Sigmoid colon (tissue), 4 donors: ENCODE results near the genes NUDC, CD164L2 and STX12.

DNA sequence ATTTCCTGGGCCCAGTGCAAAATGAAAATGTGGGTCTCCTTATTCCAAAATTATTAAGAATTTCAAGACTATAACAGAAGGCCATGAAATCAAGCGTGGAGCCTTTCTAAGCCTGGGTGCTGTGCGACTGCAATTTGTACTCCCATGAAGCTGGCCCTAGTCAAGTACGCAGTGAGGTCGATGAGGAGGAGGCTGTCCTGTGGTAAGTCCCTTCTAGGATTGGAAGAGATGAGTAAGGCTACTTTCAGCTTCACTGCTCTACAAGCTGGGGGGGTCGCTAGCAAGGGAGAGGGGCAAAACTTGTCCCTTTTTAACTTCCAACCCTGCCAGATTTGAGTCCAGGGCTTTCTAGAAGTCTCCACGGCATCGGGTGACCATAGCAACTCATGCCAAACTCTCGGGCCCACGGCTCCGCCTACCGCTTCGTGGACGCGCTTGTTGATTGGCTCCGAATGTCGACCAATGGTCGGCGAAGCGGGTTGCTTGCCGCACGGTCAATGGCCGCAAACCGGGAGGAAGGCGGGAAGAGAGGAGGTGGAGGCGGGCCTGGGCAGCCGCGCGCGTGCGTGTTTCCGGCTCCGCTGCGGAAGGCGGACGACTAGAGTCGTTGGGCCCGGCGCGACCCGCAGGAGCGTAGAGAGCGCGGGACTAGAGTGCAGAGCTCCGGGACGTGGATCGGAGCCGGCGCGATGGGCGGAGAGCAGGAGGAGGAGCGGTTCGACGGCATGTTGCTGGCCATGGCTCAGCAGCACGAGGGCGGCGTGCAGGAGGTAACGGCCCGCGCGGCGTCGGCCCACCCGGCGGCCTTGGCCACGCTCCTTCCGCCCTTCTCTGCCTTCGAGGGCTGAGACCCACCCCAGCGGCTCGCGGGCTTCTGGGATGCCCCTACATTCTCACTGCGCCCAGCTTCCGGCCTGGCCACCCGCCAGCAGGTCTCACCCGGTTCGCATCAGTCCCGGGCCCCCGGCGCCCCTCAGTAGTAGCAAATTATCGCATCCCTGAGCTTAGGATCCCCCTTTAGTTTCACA is at the start of gene NUDC:
Gene NUDC, plus strand, starts transcription at position 584 of the 1,028 bp plus-strand sequence.
- PRO-cap = bidirectional peak, plus-strand start at position 597 of the sequence, minus-strand start at position 372 of the sequence
- RAMPAGE, long total RNA, 4 experiments = start-site peak on the plus strand in 4 of 4 experiments, centred at positions 590 to 609 of the sequence, 1,255 to 6,278 reads per replicate

- PRO-cap = no peak
- RAMPAGE, long total RNA, 4 experiments = no peak in any of the 4 experiments
Measured at GRCh38 chr1:26995939-26996802, 2.7 kb downstream of the TRNP1 start.

DNA sequence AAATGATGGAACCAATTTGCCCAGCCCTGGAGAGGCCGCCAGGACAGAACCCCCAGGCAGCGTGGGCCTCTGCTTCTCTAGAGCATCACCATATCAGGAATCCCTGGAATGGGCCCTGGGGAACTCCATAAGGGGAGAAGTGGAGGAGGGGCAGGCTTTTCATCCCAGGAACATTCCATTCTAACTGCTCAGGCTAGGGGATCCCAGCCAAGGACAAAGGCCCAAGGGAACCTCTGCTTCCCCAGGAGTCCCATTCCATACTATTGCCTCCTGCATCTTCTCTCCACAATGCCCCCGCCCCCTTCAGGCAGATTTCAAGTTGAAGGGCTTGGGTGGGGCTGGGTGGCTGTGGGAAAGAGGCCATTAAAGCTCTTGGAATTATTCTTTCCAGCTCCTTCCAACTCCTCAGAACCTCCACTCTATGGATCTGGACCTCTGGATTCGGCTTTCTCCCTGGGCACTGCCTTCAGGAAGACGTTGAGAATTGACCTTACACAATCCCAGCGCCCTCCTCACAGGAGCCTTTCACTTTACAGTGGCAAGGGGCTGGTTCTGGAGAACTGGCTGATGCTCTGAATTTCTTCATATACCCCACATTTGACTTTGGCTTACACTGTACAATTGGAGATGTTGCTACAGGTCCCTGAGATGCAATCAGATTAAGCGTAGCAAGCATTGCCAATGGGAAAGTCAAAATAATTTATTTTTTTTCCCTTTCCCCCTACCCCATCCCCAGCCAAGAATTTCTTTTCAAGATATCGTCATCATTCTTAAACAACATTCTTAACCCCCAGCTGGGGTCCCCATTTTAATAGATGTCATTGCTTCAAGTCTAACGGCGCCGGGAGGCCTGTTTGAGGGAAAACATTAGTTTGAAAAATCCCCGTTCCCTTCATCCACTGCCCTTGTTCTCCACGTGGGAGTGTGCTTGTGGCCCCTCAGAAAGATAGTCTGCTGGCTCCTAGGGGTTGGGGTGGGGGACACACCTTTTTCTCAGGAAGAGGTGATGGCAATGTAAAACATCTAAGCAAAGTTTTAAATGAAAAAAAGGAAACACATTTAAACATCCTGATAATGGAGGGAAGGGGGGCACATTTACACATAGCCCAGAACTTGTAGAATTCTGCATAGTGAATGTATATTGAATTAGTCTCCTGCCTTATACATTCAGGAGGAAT is 6.4 kb downstream of the TRNP1 start:
- PRO-cap = no peak
- RAMPAGE, long total RNA, 4 experiments = no peak in any of the 4 experiments

DNA sequence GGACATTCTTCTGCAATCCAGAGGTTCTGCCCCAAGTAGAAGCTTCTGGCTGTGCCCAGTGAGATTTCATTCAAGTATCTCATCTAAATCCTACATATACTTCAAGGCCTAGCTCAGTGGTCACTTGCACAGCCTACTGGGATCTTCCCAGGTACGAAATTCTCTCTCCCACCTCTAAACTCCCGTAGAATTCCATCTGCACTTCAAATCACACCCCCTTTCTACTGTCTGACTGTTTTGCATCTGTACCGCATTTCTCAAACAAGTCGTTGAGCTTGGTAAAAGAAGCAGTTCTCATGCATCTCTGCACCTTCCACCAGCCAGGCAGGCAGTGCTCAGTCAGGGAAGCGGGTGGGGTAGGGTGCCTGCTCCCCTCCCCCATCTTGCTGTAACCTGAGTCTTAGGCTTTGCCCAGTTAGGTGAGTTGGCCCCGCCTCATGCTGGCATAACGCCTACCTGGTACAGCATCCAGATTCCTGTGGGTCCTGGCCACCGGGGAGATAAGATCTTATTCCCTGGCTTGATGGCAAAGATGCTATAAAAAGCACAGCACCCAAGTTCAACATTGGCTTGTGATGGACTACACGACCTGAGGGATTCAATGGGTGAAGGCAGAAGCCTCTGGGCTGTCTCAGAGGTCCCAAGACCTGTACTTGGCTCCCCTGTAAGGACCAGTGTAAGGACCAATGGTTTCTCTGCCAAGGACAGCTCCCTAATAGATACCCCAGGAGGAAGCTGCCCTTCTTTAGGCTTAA is 13.4 kb downstream of the SLC9A1 start:
- PRO-cap = no peak
- RAMPAGE, long total RNA, 4 experiments = no peak in any of the 4 experiments

DNA sequence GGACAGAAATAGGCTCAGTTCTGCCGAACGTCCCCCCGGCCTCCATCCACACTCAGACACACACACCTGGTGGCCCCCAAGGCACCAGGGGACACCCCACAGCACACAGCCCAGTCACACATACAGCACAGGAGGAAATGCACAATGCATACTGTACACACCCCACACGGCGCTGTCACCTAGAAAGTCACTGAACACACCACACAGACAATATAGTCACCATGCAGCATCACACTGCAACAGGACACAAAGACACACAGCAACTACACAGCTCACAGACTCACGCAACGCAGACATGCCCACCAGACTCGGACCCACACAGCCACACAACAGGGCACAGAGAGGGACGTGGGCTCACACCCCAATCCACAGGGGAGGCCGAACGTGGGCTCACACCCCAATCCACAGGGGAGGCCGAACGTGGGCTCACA is 664 bp downstream of the SYTL1 start:
- PRO-cap = no peak
- RAMPAGE, long total RNA, 4 experiments = no peak in any of the 4 experiments

- PRO-cap = no peak
- RAMPAGE, long total RNA, 4 experiments = no peak in any of the 4 experiments
Measured at GRCh38 chr1:27349053-27350240, 7.6 kb downstream of the SYTL1 start.

DNA sequence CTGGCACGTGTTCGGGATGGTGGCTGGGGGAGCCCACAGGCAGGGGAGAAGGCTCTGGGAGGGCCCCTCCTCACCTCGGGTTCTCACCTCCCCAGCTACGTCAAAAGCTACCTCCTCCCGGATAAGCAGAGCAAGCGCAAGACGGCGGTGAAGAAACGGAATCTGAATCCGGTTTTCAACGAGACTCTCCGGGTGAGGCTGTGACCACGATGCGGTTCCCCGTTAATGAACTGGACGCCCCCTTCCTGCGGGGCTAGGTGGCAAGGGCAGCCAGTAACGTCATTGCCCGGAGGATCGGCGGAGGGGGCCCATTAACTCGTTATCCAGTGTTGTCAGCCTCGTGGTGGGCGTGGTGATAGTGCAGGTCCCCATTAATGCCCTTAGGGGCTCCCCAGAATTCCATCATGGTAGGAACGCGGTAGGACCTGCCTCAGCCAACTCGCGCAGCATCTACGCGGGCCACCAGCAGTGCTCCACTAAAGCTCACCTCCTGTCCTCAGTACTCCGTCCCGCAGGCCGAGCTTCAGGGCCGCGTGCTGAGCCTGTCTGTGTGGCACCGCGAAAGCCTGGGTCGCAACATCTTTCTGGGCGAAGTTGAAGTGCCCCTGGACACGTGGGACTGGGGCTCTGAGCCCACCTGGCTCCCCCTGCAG is 8.6 kb downstream of the SYTL1 start:
- PRO-cap = no peak
- RAMPAGE, long total RNA, 4 experiments = no peak in any of the 4 experiments

DNA sequence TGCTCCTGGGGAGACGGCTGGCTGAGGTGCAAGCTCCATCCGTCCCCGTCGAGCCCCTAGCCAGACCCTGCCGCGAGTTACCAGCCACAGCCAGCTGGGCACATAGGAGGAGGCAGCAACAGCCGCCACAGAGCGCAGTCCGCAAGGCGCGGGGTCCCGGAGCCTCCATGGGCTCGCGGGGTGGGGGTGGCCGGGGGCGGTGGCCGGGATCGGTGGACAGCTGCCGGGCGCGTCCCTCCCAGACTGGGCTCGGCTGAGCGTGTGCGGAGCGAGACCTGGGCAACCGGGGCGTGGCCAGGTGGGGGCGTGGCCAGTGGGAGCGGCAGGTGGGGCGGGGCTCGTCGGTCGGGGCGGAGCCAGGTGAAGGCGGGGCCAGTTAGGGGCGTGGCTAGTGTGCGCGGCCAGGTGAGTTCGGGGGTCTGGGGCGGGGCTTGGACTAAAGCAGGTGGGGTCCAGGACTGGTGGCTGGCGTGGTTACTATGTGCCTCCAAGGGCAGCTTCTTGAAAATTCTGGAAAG is at the start of gene CD164L2:
Gene CD164L2, minus strand, starts transcription at position 263 of the 518 bp plus-strand sequence.
- PRO-cap = no peak
- RAMPAGE, long total RNA, 4 experiments = no peak in any of the 4 experiments

DNA sequence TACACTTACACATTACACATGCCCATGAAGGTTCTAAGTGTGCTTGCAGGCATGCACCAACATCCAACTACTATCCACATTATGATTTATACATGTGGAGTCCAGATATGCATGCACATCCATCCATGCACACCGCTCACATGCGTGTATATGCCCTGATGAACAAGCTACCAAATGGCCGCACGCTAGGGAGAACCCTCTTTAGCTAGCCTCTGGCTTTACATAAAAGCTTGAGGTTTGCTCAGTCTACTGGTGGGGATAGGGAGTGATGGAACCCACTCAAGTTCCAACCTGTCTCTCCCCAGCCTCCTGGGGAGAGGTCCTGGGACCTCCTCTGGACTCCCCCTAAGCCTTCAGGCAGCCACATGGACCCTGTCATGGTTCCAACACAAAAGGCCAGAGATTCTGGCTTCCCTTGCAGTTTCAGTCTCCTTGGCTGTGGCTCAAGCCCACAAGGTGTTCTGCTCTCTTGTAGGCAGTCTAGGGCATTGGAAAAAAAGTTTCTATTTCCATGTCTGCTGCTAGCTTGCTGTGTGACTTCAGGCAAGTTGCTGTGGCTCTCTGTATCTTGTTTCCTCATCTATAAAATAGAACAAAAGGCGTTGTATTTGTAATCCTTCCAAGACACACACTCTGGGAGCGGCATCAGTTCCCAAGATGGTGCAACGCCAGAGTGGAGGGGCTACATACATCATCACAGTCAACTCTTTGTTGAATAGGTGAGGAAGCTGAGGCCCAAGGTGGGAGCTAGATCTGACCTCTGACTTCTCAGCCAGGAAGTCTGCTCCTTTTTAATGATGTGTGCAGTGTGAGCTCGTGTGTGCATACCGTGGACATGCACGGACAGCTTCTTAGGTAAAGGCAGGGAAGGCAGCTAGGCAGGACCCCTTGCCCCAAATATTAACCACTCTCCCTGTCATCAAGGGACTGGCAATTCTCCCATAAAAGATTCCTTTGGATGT is 8.9 kb downstream of the GPR3 start:
- PRO-cap = no peak
- RAMPAGE, long total RNA, 4 experiments = no peak in any of the 4 experiments

DNA sequence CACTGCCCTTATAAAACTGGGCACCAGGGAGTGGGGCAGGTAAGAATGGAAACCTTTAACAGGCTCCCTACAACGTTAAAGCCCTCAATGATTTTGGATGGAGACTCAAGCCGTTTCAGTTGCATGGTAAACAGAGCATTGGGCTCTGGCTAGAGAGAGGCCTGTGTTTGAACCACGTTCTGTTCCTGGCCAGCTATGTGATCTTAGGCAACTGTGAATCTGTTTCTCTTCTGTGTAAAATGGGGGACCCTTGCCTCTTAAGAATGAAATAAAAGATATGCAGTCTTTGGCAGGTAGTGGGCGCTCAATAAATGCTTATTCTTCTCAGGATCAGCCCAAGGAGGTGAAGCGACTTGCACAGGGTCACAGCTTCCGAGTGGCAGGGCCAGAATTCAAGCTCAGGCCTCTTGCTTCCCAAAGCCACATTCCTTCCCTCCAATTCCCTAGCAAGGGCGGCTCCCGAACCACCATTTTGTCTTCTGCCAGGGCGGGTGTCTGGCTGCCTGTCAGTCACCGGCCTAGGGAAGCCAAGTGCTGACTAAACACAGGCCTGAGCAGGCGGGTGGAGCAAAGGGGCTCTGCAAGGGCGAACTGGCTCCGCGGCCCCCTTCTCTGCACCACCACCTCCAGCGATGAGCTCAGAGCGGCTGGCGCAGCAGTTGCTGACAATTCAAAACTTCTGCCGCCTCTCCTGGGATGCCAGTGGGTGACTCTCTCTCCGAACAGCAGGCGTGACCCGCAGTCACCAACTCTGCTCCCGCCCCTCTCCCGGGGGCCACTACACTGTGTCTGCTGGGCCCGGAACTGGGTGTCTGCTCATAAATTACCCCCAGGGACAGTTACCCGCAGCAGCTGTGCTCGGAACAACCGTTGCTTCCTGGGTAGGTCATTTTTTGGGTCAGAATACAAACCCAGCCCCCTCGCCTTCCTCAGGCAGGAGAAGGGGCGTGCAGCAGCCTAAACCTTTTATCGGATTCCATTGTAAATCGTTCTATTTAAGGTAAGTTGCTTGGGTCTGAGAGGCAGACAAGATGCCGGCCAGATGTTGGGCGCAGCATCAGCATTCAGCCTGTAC is 10.8 kb downstream of the GPR3 start:
- PRO-cap = no peak
- RAMPAGE, long total RNA, 4 experiments = no peak in any of the 4 experiments

- PRO-cap = no peak
- RAMPAGE, long total RNA, 4 experiments = no peak in any of the 4 experiments
Measured at GRCh38 chr1:27427117-27427869, 34.9 kb downstream of the GPR3 start.

GRCh38 chr1:27430632-27431347 is 38.4 kb downstream of the GPR3 start:
- PRO-cap = no peak
- RAMPAGE, long total RNA, 4 experiments = no peak in any of the 4 experiments

DNA sequence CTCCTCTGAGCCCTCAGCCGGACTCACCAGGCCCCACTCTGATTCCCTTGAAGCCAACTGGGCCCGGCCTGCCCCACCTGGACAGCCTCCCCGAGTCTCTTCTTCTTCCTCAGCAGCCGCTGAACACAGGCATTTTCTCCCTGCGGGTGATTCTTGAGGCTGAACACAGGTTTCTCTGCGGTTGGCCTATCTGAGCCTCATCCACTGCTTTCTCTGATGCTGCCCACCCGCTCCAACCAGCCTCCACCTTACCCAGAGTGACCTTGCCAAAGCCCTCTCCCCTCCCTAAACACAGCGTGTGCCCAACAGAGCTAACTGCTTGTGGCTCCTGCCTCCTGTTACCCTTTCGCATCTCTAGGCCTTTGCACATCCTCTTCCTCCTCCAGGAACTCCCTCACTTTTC is 42.5 kb upstream of the WASF2 start:
- PRO-cap = no peak
- RAMPAGE, long total RNA, 4 experiments = no peak in any of the 4 experiments

DNA sequence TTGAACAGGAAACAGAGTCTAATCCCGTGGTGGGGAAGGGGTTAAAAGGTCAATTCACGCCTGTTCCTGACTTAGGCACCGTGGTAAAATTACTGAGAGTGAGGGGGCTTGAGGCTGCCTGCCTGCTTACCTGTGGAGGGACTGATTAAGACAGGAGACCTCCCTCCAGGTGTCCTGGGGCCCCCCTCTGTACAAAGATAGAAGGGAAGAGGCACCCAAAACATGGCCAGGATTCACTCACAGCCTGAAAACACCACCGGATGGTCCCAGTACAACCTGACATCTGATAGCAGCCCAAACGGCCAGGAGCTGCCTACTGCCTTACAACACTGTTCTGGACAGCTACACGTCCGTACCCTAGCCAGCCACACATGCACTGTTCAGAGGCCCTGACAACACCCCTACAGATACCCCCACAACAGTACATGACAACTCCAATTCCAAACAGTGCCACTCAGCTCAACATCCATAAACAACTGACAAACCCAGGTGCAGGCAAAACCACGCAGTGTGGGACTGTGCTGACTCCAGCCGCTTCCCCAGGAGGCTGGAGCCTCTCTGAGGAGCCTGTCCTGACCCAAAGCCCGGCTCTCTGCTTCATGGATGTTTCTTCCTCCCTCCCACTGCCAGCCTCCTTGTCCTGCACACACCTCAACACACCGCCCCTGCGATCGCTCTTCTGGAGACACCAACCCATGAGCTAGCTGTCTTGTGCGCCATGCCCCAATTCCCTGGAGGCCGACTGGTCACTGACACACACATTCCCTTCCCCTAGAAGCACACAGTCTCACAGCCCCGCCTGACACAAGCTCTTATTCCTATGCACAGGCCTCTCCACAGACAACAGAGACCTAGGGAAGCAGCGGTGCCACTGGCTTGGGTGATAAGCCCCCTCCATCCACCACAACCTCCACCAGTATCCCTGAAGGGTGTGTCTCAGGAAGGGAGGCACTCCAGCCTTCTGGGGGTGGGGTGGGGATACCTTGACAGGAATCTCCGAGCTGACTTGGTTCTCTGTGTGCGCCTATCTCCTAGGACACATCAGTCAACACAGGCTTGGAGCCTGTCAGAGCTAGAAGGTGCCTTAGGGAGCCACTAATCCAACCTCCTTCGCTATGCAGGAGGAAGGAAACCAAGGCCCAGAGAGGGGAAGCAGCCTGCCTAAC is 31.4 kb downstream of the AHDC1 start:
- PRO-cap = unidirectional peak, minus-strand start at position 681 of the sequence
- RAMPAGE, long total RNA, 4 experiments = no peak in any of the 4 experiments

- PRO-cap = no peak
- RAMPAGE, long total RNA, 4 experiments = no peak in any of the 4 experiments
Measured at GRCh38 chr1:27632574-27633635, 2.1 kb downstream of the FGR start.

GRCh38 chr1:27650453-27651351 is 15.7 kb upstream of the FGR start:
- PRO-cap = no peak
- RAMPAGE, long total RNA, 4 experiments = no peak in any of the 4 experiments

- PRO-cap = no peak
- RAMPAGE, long total RNA, 4 experiments = no peak in any of the 4 experiments
Measured at GRCh38 chr1:27668997-27669683, 2.9 kb downstream of the IFI6 start.

DNA sequence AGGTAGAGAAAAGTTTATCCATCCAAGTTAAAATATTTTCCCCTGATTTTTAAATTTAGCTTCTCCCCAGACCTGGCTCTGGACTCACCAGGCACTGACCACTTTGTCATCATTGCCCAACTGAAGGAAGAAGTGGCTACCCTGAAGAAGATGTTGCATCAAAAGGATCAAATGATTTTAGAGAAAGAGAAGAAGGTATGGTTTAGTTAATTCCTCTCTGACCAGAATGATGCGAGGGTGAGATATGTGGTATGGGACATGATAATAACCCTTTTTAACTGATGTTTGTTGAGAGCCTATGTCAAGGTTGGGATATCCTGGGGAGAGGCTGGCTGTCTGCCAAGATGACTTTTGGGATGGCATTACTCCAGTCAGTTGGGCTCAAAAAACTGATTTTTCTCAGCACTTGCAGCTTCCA is 17.9 kb upstream of the STX12 start:
- PRO-cap = no peak
- RAMPAGE, long total RNA, 4 experiments = no peak in any of the 4 experiments

DNA sequence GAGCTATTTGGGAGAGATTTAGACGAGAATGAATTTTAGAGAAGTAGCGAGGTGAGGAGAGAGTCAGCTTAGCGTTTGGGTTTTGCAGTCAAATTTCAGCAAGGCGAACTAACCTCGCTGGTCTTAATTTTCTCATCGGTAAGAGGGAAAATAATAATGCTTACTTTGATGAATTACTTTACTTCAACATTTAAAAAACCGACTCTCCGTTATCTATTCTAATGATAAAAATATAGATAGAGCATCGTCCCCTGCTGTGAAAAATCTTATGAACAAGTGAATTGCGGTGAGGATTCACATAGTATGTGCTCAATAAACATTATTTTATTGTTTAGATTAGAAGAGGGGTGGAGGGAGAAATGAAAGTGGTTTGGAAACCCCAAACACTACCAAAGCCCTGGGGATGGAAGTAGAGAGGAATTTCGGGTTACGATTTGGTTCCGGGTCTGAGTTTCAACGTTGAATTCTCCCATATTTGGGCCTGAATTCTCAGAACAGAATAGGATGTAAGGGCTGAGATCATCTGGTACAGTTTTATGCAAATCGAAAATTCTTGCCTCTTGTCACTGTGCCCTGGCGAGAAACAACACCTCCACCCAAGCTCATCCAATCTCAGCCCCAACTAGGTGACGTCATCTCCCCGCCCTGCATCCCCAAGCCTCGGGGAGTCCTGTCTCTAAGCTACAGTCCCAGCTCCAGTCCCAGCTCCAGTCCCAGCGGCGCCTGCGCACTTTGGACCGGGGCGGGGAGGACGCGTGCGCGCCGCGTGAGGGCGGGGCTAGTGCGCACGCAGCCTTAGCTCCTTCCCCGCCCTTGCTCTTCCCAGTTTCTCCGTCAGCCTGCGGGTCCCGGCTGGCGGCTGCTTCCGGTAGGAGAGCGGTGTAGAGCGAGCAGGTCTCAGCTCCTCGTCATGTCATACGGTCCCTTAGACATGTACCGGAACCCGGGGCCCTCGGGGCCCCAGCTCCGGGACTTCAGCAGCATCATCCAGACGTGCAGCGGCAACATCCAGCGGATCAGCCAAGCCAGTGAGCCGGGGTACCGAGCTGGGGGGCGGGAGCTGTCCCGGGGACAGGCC is at the start of gene STX12:
Gene STX12, plus strand, starts transcription at position 822 of the 1,078 bp plus-strand sequence.
- PRO-cap = bidirectional peak, plus-strand start at position 825 of the sequence, minus-strand start at position 725 of the sequence
- RAMPAGE, long total RNA, 4 experiments = start-site peak on the plus strand in 4 of 4 experiments, centred at positions 843 to 845 of the sequence, 741 to 1,485 reads per replicate

DNA sequence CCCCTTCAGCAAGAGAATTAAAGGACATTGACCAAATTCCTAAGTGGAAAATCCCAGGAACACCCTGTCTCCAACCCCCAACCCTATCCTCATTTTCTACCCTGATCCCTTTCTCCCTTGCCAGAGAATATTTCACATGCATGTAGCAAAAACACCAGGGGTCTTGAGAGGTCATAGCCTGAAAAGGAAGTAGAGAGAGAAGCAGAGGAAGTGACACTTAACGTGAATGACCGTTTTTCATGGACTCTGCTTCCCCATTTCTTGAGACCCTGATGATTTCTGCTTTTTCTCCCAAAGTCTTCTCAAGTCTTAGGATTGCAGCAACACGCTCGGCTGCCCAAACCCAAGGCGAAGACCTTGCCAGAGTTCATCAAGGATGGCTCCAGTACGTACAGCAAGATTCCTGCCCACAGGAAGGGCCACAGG is 12.7 kb downstream of the THEMIS2 start:
- PRO-cap = no peak
- RAMPAGE, long total RNA, 4 experiments = no peak in any of the 4 experiments